Measurements from ENCODE around the gene PSG3.

DNA sequence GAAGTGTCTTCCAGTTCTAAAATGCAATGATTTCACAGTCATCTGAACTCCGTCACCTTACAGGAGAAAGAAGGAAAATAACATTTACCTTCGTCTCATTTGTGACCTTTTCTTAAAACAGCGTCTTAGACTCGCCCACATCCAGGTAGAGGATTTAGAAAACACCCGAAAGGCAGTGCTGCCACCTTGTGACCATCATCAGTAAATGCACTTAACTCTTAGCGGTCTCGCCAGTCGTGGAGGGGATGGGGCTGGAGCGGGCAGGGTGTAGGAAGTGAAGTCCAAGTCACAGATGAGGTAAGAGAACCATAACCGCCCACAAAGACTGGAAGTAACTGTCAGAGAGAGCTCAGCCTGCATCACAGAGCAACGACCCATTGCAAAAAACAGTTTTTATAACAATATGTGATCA is 10.8 kb upstream of the CEACAM3 start:
- PRO-cap, result no peak

- PRO-cap, result no peak
Observed at GRCh38 chr19:41887332-41887774, 4.4 kb downstream of the ARHGEF1 start.

GRCh38 chr19:41897603-41897963 is 14.6 kb downstream of the ARHGEF1 start:
- PRO-cap, result no peak

- PRO-cap, result no peak
Observed at GRCh38 chr19:41900131-41900772, 17.3 kb downstream of the ARHGEF1 start.

DNA sequence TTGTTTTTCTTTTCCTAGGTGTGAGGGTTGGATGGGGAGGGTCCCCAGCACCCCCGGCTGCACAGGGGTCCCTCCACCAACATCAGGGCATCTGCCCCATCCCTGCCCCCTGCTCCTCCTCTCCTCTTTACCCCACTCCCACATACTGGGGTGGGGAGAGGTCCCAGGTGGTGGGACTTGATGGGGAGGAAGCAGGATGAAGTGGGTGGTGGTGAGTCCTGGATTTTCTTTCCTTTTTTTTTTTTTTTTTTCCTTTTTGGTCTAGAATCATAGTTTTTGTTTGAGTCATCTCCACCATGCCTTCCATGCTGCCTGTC is 12.3 kb downstream of the ZNF574 start:
- PRO-cap, result no peak

DNA sequence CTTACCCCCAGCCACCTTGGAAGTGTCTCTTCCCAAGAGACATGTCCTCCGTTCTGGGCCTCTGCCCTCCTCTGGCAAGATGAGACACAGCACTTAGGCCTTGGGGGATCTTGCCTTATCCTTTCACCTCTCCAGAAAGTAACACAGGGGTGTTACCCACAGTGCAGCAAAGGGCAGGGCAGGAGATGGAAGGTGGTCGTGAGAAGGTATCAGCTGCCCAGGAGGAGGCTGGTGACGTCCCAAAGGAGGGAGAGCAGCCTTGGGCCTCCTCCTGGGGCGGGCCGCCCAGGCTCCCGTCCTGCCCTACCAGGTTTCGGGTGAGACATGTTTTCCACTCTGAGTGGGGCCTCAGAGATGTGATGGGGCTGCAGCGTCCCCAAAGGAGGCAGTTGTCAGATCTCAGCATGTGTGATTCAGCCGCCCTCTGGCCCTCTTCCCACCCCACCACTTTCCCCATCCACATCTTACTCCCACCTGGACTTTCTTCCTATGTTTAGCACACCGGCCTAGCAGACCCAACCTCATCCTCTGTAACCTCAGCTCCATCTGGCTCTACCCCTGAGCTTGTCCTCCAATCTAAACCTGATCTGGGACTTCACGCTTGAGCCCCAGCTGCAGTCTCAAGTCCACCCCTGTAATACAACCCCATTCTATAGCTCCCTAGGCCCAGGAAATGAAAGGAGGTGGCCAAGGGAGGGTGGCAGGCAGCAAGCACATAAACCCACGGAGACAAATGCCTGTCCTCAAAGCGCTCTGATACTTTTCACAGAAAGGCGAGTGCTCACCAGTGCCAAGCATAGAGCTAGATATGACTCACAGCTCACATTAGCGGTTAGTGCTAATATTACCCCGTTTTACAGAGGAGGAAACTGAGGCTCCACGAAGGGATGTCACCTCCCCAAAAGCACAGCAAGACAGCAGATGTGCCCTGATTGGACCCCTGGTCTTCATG is 9.3 kb downstream of the POU2F2 start:
- PRO-cap, result no peak

- PRO-cap, result no peak
Observed at GRCh38 chr19:42195126-42195326, 22.5 kb downstream of the DEDD2 start.

DNA sequence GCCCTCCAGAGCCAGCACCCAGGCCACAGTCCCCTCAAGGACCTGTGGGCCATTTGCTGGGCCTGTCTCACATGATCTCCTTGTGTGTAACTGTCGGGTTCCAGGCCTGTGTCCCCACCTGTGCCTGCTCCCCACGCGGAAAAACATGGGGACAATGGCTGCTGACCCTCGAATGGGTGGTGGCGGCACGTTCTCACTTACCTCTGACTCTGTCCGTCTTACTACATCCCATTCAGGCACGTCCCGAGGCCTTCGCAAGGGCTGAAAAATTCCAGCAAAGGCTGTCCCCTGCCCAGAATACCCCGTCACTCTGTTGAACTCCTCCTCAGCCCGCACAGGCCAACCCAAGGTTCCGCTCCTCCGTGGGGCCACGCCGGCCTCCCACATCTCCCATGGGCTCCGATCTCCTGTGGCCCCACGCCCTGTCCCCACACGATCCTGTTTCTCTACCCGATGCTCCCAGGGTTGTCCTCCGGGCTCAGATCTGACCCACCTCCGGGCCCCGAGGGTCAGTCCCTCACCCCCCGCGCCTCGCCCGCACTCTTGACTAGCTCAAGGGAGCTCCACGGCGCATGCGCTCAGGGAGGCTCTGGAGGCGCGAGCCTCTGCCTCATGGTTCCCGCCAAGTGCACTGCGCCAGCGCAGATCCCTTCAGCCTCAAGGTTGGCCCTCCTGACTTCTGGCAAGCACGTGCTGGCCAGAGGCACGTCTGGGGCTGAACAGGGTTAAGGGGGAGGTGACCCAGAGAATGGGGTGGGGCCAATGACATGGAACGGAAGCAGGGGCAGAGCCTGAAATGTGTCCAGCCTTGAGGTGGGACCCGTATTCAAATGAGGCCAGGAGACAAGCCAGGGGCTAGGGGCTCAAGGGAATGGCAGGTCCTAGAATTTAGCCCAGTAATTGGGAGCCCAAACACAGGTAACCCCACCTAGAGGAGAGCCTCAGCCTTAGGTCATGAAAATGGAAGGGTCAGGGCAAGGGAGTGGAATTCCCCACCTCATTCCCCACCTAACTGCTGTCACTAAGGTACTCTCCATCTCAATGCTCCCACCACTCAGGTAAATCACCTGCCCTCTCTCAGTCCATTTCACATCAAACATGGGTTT is 20.9 kb downstream of the DEDD2 start:
- PRO-cap, result no peak

GRCh38 chr19:42216371-42216800 is 1.1 kb downstream of the DEDD2 start:
- PRO-cap, result no peak

DNA sequence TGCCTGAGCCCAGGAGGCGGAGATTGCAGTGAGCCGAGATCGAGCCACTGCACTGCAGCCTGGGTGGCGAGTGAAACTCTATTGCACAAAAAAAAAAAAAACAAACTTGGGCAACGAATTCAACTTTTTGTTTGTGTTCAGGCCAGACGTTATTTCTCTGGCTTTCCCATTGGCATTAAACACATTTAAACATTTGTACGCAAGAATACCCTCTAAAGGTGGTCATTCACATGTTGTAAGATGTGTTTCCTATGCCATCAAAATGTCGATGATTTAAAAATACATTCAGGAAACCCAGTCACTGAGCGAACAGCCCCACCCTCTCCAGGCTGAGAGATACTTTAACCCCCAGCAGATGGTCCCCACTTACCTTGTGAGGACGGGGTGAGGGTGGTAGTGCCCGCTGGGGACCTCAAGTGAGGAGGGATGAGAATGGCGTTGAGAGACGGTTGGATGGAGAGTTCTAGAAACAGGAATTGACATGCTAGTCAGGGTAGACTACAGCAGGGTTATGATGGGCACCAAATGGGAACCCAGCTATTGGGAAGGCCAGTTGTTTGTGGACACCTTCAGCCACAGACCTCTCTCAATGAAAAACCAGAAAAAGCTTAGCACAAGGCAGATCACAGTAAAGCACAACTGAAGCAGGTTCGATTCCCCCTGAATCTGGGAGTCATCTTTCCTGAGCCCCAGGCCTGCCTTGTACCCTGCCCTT is 10.6 kb downstream of the GSK3A start:
- PRO-cap, result no peak

DNA sequence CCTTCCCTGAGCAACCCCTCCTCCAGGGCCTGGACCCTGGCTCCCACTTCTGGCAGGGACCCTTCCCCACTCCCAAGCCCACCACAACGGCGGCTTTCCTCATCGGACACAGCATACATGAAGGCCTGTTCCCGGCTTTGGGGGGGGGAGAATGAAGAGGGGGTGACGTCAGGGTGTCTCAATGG is 2.4 kb downstream of the ERF start:
- PRO-cap, result bidirectional peak, plus-strand start outside the sequence, minus-strand start at position 95 of the sequence

DNA sequence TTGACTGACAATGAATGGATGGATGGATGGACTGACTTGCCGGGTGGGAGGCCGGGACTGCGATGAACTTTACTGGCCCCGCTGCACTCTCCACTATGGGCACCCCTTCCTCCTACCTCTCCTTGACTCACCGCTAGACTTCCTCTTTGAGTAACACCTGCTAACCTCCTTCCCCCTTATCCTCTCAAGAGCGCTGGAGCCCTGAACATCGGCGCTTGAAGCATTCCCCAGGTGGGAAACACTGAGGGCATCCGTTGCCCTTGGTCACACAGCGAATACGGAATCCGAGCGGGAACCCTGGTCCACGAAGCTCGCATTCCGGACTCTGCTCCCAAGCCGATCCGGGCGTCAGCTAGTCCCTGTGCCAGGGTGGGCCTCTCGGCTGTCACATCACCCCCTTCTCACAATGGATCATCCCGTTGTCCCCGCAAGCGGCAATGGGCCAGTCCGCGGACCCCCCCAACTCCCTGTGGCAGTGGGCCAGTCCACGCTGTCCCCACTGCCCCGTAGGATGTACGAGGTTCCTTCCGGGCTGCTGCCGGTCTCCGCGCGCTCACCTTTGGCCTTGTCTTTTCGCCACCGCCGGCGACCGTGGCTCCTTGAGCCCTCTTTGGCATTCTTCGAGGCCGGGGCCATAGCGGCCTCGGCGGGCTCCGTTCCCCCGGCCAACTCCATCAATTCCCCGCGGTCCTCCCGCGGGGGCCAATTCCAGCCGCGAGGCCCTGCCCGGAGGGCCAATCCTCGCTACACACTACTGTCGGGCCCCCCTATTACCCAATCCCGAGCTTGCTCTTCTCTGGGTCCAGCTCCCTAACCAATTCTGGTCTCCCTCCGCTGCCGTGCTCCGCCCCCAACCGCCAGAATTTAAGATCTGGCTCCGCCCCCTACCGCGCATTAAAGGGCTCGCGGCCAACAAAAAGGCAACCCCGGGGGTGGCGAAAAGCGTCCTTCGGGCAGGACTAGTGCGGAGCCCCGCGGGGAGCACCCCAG is 4.0 kb downstream of the LIPE start:
- PRO-cap, result bidirectional peak, plus-strand start at position 900 of the sequence, minus-strand start at position 675 of the sequence

DNA sequence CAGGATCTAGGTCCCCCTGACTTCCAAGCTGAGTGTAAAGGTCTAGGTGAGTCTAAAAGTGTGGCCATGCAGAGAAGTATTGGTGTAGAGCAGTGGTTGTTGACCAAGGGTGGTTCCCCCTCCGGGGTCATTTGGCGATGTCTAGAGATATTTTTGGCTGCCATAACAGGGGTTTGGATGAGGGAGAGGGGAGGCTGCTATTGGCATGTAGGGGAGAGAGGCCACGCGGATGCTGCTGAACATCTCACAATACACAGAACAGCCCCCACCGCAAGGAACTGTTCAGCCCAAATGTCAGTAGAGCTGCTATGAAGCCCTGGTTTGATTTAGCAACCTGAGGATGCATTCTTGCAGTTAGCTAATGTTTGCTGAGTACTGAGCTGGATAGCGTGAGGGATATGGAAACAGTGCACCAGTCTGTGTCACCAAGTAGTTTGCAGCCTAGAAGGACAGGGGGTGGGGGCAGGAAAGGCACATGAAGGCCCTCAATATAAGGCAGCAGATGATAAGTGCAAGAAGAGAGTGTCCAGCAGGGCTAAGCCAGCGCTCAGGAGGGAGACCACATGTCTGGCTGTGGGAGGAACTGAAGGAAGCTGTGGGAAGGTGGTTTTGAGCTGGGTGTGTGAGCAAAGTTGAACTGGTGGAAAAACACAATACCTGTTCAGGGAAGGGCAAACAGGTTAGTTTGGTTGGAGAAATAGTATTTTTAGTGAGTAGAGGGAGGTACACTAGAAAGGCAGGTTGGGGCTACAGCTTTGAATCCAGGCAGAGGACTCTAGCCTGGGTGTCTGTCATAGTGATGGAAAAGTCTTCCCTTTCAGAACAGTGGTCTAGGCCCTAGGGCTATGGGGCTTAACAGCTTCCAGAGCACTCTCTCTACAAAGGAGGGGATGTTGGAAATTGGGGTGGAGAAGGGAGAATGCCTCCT is 1.7 kb downstream of the CXCL17 start:
- PRO-cap, result no peak

- PRO-cap, result no peak
Observed at GRCh38 chr19:42461501-42462204, 18.9 kb upstream of the CXCL17 start.

- PRO-cap, result no peak
Observed at GRCh38 chr19:42466225-42467588, 24.0 kb upstream of the CXCL17 start.

GRCh38 chr19:42474689-42475376 is 32.1 kb upstream of the CXCL17 start:
- PRO-cap, result no peak

DNA sequence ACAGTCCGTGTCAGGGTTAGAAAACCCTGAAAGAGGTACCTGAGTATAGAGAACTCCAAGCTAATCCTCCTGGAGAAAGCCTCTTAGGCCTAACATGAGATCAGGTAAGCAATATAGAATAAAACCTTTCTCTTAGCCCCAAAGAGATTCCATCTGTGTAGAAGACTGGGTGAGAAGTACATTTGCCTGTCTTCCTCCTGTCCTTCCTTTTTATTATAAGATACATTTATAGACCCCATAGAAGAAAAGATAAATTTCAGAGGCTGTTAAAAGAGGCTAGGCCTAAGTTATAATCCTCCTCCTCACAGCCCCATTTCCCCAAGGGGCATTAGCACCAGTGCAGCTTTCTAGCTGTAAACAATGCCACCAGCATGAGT is 20.9 kb downstream of the CEACAM1 start:
- PRO-cap, result no peak

DNA sequence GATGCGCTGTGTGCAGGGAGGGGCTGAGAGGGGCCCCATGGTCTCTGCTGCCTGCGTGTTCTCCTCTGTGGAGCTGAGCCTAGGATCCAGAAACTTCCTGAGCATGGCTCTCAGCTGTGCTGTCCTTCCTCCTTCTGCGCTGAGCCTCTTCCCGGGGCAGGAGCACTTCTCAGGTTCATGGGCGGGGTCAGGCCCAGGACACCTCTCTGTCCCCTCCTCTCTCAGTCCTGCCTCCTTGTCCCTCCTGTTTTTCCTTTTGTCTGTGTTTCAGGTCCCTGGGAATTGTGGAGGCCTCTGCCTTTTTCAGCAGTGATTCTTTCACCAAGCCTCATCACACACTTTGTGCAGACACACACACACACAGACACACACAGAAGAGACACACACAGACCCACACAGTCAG is at the start of gene PSG3:
TSS of gene PSG3 (minus strand) at position 136 of the 403 bp plus-strand sequence.
- PRO-cap, result no peak

- PRO-cap, result no peak
Observed at GRCh38 chr19:43469089-43469606, 3.7 kb upstream of the LYPD3 start.

DNA sequence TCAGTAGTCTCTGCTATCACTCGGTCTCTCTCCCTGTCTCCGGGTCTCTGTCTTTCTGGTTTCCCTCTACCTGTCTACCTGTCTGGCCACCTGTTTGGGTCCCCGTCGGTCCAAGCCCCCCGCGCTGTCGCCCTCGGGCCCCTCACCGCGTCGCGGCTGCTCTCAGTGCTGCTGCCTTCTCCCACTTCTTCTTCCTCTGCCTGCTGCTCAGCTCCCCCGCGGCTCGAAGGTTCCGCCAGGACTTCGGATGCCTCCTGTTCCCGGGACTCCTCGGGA is 848 bp downstream of the PHLDB3 start:
- PRO-cap, result no peak